ENCODE measurements around the genes SMAD7 and SMAD4.

DNA sequence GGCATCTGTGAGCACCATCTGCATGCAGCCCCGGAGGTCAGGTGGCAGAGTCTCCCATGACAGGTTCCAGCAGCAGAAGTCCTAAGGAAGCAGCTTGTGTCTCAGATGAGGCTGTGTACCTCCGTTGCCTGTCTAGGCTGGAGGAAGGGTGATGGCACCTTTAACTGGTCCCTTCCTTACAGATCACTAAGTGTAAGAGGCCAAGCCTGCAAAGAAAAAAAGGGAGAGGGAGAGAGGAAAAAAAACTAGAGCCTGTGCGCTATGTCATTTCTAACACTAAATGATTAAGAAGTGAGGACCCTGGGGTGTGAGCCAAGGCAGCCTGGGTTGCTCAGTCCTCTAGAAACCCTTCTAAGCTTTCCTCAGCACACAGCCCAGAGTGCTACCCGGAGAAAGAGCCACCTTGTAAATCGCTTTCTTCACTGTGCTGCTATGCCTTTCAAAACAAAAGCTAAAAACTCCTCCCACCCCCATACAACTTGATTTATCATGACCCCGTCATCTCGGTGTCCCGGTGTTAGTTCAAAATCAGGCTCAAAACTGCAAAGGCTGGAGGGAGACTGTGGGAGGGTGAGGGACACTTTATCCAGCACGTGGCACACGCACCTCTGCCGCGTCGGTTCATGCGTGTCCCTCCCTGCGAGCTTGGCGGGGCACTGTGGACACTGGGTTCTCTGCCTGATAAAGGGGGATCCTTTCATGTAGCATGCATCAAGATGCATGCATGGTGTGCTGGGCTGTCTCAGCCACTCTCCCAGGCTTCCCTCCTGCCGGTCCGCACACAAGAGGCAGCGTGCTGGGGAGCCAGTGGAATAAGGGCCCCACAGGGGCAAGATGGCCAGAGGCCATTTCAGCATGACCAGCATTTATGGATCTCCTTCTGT lies 170.6 kb downstream of the SMAD7 start:
- PRO-cap: no peak

GRCh38 chr18:48797709-48798675 lies 152.8 kb downstream of the SMAD7 start:
- PRO-cap: no peak

DNA sequence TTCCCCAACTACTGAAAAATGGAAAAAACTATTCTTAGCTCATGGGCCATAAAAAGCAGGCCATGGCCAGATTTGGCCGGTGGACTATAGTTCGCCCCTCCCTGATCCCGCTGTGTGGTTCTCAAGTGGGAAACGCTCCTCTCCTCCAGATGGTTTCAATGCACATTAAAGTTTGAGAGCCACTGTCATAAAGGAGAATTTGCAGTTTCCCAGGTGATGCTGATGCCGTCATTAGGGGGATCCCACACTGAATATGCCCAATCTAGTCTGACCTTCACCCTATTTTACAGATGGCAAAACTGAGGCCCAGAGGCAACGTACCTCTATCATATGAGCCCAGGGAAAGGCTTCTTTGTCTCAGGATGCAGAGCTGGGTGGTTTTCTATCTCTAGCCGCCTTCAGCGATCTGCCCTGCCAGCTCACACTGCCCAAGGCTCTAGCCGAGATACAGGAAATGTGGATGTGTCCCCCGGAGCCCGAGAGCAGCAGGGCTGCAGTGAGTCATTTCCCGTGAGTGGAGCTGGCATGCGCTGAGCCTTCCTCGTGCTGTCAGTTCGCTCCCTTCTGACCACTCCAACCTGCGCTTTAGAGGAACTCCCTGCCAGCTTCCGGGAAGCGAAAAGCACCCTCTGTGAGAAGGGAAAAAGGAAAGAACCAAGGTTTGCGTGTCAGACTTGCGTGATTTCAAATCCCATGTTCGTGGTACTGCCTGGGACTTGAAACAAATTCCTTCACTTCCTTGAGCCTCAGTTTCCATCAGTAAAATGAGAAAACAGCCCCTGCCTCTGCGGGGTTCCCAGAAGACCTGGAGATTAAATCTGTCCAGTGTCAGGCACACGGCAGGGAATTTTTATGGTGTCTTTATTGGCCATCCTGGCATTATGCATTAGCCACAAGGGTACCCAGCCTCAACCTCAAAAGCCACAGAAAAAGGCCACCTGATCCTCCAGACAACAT lies 116.1 kb downstream of the SMAD7 start:
- PRO-cap: bidirectional peak, plus-strand start at position 511 of the sequence, minus-strand start at position 438 of the sequence

DNA sequence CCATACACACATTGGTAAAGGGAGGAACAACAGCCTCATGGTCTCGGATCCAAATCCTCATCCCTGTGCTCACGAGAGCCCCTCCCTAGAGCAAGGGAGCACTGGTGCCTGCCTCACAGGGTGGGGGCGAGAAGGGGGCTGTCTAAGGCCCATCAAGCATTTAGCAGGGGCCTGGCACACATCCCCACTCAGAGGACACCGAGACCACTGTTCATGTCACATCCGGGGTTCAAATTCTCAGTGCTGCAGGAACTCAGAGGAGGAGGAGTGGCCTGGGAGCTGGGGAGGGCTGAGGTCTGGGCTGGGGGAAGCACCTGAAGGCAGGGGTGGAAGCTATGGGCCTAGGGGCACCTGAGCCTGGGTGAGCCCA lies 113.6 kb downstream of the SMAD7 start:
- PRO-cap: no peak

- PRO-cap: no peak
Observed at GRCh38 chr18:48938803-48940081, 11.5 kb downstream of the SMAD7 start.

DNA sequence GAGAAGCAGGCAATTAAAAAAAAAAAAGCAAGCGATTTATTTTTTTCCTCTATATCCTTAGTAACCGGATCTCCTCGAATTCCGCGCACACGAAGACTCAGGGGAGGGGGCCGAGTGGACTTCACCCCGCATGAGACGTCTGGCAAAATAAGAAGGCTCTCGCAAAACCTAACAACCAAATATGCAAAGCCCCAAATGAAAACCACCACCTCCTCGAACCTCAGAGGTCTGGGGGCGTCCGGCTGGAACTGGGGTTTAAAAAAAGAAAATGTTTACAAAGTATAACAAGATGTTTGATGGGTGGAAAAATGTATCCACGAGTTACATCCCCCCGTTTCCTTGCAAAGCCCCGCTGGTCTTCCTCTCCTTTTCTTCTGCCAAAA lies at the start of gene SMAD7:
Gene SMAD7 (minus strand): TSS at position 14 of the 383 bp plus-strand sequence.
- PRO-cap: no peak

GRCh38 chr18:49023354-49024008 lies 72.7 kb upstream of the SMAD7 start:
- PRO-cap: no peak

DNA sequence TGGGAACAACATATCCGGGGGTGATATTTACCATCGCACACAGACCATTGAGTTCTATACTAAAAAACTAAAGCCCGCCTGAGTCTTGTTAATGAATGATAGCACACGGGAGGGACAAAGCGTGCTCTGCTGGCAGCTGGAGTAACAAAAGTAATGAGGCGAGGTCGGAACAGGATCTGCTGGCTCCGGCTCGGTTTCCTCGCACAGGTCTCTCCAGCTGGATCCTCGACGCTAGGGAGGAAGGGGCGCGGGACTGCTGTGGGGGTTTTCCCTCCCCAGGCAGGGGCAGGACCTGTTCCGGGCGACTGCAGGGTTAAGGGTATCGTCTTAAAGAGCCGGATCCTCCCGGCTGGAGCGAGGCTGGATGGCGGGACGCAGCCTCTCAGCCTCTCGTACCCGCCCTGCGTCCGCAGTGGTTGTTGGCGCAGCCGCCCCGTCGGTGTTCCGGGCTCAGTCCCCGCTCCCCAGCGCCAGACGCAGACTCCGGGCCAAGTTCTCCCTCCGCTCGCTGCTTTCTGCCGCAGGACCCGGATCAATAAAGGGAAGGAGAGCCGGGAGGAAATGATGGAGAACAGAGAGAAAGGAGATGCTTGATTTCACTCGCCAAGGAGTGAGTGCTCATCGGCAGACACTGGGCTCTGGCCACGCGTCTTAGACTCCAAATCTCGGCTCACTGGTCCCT lies 1.2 kb upstream of the LIPG start:
- PRO-cap: unidirectional peak, plus-strand start at position 153 of the sequence

GRCh38 chr18:49618916-49619462 lies 57.1 kb downstream of the LIPG start:
- PRO-cap: unidirectional peak, minus-strand start at chr18:49619217

DNA sequence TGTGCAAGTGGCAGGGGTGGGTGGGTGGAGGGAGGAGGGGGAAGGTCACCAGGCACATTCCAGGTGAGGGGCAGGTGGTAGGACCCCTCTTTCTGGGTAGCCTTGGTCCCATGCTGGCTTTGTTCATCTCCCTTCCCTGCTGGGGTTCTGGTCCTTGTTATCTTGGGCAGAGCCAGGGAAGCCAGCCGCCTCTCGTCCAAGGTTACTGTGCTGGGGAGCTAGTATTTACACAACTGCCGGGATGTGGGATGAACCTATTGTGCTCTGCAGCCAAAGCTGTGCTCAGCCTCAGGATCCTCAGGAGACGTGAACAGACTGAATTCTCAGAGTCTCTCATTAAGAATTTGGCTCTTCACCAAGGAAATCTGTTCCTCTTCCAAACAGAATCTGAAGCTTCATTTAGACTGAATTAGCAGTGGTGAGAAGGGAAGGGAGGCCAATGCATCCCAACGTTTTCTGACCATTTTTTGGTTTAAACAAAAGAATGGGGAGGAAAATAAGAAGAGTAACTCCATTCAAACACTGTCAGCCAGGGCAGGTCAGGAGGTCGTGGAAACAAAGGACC lies 107.0 kb downstream of the LIPG start:
- PRO-cap: no peak

- PRO-cap: no peak
Observed at GRCh38 chr18:49944730-49945683, 131.7 kb upstream of the ACAA2 start.

DNA sequence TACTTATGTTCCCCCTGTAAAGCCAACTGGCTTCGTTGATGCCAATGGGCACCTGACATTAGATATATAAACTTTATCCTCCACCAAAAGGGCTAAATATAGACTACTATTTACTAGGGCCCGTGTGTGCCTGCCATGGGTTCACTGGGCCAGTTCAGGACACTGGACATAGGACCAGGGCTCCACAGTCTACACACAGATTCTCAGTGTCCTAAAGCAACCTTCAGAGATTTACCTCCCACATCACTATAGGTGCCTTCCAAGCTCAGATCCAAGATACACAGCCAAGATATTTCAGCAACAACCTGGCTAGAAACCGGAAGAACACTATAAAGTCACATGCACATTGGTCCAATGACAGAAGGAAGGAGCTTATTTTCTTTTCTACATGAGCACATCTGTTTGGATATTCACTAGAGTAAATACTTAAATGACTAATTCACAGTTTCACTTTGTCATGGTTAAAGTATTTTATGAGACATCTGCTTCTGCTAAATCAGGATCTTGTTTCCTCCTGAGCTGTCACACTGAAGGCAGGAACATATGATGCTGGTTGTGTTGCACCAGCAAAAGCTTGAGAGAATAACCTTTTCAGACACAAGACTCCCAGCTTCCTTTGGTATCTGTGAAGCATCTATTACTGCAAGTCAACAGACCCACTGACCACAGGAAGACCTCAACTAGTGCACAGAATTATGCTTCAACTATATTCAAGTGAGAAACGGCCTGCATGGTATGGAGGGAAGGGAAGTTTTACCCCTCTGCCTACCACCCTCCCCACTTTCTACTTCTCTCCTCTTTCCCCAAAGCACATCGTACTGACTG lies 95.0 kb downstream of the MYO5B start:
- PRO-cap: no peak

- PRO-cap: no peak
Observed at GRCh38 chr18:50127619-50128124, 67.3 kb downstream of the MYO5B start.

GRCh38 chr18:50286344-50287021 lies 1.0 kb downstream of the CXXC1 start:
- PRO-cap: unidirectional peak, plus-strand start at chr18:50286750

- PRO-cap: no peak
Observed at GRCh38 chr18:50653629-50654111, 93.8 kb downstream of the MAPK4 start.

DNA sequence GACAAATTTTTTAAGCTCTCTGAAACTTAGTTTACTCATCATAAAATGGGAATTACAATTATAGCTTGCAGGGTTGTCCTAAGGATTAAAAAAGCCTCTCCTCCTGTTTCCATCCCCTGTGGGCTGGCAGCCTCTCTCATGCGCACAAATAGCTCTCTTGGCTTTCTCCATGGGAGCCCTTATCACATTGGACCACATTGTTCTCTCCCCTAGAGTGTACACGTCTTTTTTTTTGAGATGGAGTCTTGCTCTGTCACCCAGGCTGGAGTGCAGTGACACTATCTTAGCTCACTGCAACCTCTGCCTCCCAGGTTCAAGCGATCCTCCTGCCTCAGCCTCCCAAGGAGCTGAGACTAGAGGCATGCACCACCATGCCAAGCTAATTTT lies 22.0 kb upstream of the MRO start:
- PRO-cap: no peak

- PRO-cap: no peak
Observed at GRCh38 chr18:50848087-50848708, 28.4 kb upstream of the MRO start.

DNA sequence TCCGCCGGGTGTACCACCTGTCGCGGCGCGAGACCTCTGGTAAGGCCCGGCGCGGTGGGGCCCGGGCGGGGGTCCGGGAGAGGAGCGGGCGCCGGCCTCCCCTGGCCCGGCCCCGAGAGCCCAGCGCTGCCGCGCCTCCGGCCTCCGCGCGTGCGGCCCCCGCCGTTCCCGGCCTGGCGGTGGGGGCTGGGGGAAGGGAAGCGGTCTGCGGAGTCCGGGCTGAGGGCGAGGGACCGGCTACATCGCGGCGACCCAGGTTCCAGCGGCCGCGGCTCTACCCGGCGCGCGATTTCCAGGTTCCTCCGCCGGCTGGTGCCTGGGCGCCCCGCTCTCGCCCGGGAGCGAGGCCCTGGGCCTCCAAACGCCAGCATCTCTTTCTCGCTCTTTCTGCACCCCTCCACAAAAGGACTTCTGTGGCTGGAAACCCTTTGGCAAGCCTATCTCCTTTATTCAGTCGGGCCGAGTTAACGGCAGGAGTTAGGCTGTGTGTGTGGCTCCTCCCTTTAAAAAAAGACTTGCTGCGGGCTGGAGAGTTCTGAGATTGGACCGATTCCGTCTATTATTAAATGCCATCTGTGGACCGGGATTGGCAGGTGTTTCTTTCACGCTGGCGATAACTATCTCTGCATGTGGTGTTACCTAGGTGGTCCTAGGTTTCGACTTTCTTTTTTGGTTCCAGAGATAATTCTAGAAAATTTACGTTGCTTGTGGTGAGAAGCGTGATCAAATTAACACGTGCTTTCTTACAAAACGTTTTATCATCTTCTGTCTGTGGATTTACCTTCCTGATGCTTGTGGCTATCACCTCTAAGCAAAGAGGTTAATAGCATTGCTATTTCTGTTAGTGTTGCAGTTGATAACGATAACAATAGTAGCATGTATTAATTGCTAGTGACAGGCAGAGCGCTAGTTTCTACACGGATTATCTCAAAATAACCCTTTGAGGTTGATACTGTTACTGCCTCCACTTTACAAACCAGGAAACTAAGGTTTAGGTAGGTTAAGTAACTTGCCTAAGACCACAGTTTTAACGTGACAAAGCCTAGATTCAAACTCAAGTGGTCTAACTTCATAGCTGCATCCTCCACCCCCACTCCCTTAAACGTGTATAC lies 708 bp downstream of the ME2 start:
- PRO-cap: unidirectional peak, minus-strand start at position 387 of the sequence

DNA sequence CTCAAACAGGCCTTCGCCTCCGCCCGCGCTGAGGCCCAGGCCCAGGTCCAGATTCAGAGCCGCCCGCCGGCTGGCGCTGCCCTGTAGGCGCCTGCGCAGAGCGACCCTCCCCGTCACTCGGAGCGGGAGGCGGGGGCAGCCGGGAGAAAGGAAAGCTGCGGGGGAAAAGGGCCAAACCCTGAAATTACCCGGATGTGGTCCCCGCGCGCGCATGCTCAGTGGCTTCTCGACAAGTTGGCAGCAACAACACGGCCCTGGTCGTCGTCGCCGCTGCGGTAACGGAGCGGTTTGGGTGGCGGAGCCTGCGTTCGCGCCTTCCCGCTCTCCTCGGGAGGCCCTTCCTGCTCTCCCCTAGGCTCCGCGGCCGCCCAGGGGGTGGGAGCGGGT lies at the start of gene SMAD4:
Gene SMAD4 (plus strand): TSS at position 212 of the 387 bp plus-strand sequence.
- PRO-cap: bidirectional peak, plus-strand start at position 281 of the sequence, minus-strand start at position 55 of the sequence

GRCh38 chr18:51184980-51185714 lies 12.3 kb downstream of the MEX3C start:
- PRO-cap: no peak

All from duodenum (tissue), 1 donor.